ENCODE measurements around a stretch of chr12.

GRCh38 chr12:92132988-92133698 is 12.5 kb downstream of the BTG1 start:
- PRO-cap, 2 experiments = no peak in any of the 2 experiments

- PRO-cap, 2 experiments = no peak in any of the 2 experiments
These were observed 202.3 kb upstream of the BTG1 start for GRCh38 chr12:92347874-92348394.

- PRO-cap, 2 experiments = no peak in any of the 2 experiments
These were observed 254.4 kb upstream of the BTG1 start for GRCh38 chr12:92399889-92400613.

DNA sequence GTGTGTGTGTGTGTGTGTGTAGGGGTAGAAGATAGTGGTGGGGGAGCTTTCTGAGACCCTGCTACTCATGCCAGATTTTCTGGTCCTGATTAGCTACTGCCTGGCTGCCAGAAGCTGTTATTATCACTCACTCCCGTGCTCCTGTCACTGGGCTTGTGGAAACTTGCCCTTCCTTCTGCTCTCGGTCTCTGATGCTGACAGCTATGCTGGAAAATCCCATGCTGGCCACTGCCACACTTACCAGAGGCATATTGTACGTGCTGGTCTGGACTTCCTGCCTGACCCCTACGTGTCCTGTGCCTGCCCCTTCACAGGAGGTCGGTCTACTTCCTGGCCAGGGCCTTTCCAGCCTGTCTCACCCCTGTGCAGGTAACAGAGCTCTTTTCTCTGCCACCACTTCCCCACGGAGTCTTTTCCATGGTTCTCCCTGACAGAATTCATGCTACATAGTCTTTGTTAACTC is 149.4 kb upstream of the PLEKHG7 start:
- PRO-cap, 2 experiments = no peak in any of the 2 experiments

DNA sequence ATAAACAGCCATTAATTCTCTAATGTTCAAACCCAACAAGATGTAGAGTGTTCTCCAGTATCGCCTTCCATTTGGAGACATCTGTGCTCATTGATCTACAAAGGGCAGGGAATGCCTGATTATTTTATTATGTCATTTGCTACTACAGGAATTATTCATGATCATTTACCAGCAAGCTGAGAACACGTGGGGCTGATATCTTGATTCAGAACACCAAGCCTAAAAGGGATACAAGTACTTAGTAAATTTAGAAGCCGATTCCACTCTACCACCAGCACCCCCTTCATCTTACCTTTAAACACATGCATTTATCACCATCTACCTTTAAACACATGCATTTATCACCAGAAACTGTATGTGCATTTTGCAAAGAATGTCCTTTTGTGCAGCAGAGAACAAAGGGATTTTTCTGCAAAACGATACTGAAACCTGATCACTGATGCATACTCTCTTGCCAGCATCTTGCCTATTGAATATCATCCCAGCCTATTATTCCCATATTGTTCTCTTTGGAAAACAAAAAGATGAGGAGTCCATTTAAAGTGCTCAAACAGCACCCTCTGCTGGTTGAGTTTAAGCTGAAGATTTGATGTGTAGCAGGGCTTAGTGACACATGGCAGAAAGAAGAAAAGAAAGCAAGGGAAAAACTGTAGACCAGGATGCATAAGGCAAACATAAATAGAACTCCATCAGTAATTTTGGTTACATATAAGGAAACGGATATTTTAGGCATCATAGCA is 132.6 kb upstream of the PLEKHG7 start:
- PRO-cap, 2 experiments = no peak in any of the 2 experiments

DNA sequence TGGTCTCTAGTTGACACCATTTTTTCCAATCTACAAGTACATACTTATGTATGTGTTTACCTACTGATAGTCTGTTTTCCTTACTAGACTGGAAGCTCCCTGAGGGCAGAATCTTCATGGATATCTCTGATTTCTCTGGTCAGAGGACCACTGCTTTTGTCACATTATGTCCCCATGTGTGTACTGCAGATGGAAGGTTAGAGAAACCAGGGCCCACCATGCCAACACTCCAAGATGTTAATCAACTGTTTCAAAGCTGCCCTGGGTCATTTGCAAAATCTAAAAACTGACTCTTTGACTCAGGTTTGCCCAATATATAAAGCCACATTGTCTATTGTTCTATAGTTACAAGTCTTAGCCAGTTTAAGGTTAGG is 100.6 kb upstream of the PLEKHG7 start:
- PRO-cap, 2 experiments = no peak in any of the 2 experiments

DNA sequence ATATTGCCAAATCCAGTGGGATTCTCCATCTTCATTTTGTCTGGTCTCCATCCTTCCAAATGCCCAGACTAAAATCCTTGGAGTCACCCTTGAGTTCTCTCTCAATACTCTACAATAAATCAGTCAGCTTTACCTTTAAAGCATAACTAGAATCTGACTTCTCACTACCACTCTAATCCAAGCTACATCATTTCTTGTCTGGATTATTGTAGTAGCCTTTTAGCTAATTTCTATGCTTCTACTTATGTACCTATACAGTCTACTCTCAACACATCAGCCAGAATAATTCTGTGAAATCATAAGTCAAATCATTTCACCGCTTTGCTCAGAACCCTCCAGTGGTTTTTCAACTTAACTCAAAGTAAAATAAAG is 105.0 kb downstream of the EEA1 start:
- PRO-cap, 2 experiments = no peak in any of the 2 experiments

DNA sequence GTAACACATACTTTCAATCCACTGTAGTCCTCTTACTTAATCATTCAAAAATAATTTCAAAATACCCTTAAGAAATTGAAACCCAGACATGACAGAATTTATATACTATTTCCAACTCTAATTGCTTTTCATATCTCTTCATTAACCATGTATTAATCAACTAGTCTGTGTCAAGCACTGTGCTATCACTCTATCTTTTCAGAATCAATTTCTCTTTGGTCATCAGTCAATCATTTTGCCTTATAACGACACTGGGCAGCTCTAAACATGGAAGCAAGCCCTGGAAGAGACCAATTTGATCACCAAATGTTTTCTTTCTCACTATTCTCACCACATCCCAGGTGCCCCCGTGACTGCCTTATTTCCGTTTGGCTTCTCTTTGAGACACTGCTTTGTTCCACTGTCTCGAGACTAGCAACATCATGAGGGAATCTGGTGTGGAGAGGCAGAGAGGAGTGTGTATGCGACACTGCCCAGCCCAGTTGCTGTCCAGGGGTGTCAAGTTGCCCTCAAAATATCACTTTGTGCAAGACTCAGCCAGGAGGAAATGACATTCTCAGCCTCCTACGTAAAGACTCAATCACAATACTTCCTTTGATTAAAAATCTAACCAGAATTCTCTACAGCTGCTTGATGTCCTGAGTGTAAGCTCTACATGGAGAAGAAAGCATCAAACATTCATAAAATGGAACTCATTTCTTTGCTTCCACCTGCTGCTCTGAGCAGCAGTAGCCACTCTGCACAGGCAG is 48.1 kb upstream of the EEA1 start:
- PRO-cap, 2 experiments = no peak in any of the 2 experiments

DNA sequence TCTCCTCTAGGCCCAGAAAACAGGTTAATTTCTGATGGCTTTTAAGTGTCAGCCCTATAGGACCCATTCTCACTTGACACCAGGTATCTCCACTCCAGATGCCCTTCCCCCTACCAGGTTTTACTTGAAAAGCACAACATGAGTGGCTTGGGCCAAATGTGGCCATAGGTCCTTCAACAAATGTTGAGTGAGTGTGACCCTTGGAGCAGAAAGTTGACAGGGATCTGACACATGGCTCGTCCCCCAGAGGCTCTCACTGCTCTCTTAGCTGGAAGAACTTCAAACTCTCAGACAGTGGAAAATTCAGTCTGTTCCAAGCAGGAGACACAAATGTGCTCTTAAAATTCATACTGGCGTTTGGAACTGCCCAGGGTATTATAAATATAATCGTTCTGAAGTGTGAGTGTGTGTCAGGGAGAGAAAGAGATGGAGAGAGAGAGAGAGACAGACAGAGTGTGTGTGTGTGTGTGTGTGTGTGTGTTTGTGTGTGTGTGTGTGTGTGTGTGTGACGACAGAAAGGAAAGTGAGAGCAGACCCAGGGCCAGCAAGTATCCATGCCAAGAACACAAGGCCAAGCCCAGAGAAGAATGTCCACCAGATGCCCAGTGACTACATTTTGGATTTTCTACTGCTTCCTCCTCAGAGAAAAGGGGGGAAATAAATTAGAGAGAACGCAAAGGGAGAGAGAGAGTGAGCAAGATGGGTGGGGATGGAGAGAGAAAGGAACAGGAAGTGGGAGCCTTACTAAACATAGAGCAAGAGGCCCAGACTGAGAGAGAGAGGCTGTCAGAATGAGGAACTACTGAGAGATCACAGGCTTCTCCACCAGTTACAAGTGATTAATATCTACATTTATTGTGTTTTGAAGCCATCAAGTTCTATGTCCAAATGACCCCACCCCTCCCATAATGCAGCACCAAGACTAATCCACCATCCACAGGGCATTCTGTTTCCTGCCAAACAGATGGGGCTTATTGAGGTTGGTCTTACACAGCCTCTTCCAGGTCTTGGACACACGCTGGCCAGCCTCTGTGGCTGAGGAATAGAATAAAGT is 193.6 kb upstream of the NUDT4 start:
- PRO-cap, 2 experiments = no peak in any of the 2 experiments

DNA sequence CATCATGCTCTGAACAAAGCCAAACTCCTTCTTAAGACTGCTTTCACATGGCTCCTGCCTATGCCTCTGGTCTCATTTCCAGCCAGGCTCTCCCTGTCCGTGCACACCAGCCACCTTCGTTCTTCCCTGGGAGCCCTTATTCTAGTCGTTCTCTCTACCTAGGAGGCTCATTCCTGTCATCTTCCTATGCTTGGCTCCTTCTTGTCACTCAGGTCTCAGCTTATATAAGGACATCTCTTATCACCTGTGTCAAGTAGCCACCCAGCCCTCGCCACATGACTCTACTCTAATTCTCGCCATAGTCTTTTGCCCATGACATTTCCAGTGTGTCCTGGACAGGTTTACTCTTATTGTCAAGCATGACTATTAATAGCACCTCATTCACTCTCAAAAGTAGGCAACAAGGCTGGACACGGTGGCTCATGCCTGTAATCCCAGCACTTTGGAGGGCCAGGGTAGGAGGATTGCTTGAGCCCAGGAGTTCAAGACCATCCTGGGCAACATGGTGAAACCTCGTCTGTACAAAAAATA is 175.8 kb upstream of the NUDT4 start:
- PRO-cap, 2 experiments = no peak in any of the 2 experiments

DNA sequence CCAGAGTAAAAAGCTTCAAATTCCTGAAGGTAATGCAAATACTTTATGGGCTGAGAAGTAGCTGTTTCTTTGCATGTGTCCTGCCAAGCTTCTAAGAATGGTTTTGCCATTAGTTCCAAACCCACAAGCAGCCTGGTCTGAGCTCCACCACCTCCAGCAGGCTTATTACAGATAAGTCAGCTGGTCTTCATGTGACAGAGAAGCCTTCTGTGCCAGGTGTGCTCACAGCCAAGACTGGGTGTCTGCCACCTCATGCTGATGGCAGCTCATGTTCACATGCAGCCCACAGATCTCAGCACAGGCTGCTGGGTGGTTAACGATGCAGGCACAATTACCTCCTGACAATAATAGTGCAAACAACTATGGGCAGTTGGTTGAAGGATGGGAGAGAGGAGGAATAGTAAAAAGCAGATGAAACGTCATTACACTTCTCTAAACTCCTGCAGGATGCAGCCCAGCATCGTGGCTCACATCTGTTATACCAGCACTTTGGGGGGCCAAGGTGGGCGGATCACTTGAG is 16.1 kb upstream of the NUDT4 start:
- PRO-cap, 2 experiments = no peak in any of the 2 experiments

DNA sequence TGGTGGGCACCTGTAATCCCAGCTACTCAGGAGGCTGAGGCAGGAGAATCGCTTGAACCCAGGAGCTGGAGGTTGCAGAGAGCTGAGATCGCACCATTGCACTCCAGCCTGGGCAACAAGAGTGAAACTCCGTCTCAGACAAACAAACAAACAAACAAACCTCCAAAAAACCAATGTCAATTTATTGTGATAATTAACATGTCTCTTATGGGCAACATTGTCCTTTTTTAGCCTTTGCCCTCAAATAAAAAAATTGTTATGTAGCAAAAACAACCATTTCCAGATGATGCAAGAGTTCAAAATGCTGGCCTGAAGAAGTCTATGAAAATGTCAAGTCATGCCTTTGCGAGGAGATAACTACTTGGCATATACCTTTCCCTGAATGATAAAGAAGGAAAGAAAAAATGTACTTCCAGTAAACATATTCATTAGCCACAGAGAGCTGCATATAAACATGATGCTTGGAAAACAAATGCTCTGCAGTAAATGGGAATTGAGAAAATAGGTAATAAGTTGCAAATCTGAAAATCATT is 4.7 kb upstream of the NUDT4 start:
- PRO-cap, 2 experiments = no peak in any of the 2 experiments

DNA sequence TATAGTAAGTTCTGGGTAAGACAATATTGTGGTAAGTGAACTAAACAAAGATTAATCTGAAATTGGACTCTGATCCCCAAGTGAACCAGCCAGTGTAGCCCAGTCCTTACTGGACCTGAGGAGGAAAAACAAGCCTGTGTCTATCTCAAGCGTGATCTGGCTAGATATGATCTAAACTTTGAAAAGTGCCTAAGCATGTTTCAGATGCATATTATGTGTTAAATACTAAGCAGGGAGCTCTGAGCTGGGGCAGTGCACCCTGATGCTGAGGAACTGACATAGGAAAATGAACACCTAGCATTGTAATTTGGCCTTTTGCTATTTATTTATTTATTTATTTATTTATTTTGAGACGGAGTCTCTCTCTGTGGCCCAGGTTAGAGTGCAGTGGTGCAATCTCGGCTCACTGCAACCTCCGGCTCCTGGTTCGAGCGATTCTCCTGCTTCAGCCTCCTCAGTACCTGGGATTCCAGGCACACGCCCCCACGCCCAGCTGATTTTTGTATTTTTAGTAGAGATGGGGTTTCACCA is 3.3 kb upstream of the NUDT4 start:
- PRO-cap, 2 experiments = no peak in any of the 2 experiments

GRCh38 chr12:93412254-93412818 is 29.4 kb downstream of the UBE2N start:
- PRO-cap, 2 experiments = no peak in any of the 2 experiments

DNA sequence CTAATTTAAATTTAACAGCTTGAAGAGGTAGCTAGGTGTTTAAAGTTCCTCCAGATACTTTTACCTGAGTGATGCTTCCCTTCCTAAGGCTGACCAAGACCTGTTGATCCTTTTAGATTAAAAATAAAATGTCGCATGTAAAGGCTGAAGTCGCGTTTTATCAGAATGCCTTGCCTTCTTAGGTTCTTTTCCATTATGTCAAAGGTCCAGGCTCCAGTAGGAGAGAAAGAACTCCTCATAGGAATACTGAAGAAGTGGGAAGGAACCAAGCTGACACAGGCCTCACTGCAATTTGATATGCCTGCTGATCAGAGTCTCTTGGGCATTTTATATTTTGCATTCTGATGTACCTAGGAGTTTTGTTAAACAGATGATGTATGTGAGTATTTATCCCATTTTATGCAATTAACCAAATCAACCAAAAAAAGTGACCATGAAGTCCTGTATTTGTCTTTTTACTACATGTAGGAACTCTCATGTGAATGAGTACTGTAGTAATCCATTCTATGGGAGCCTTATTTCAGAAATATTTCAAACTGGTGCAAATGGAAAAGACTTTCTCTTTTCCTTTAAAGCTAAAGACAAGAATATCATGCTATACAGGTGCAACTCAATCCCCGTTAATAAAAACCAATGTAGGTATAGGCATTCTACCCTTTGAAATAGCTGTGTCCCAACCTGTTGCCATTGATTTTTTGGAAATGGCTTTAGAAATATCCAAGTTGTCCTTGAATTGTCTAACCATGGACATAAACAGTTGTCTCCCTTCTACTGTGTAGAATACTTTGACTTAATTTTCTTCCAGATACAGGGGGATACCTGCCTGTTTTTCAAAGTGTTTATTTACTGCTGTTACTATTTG is 3.1 kb downstream of the SOCS2 start:
- PRO-cap, 2 experiments = no peak in any of the 2 experiments

GRCh38 chr12:93593008-93593648 is 20.7 kb downstream of the SOCS2 start:
- PRO-cap, 2 experiments = no peak in any of the 2 experiments

DNA sequence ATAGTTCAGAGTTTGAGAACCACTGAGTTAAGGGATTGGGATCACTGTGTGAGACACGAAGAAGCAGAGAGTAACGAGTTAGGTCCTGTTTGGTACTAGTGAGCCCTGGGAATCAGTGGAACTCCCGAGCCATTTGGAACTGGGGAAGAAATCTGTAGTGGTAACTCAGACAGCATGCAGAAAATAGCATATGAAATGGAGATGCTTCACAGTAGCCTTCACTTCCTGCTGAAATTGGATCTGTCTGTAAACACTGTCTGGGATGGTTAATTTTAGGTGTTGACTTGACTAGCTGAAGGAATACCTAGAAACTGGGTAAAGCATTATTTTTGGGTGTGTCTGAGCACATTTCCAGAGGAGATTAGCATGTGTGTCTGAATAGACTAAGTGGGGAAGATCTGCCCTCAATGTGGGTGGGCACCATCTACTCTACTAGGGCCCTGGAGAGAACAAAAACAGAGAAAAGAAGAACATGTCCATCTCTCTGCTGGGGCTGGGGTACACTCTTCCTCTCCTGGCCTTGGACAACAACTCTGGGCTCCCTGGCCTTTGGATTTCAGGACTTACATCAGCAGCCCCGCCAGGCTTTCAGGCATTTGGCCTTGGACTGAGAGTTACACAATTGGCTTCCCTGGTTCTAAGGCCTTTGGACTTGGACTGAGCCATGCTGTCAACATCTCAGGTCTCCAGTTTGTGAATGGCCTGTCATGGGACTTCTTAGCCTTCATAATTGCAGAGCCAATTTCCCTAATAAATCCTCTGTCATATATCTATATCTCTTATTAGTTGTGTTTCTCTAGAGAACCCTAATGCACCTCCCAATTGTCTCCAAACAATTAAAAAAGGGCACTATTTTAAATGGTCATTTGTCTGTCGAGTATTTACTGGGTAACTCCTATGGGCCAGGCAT is 14.0 kb upstream of the CRADD start:
- PRO-cap, 2 experiments = no peak in any of the 2 experiments

GRCh38 chr12:93687197-93688102 is 10.3 kb downstream of the CRADD start:
- PRO-cap, 2 experiments = no peak in any of the 2 experiments

- PRO-cap, 2 experiments = no peak in any of the 2 experiments
These were observed 60.4 kb downstream of the CRADD start for GRCh38 chr12:93737687-93737939.

GRCh38 chr12:93847303-93847926 is 170.2 kb downstream of the CRADD start:
- PRO-cap, 2 experiments = no peak in any of the 2 experiments

Data from Colon Carcinoma Metastatic in the Brain (tissue), 2 donors.